Peritoneum (tissue), 1 donor: ENCODE results near the genes NR4A3, OR13C3 and OR13C8.

- PRO-cap: no peak
Observed at GRCh38 chr9:99146243-99146967, 41.5 kb downstream of the TGFBR1 start.

GRCh38 chr9:99357410-99358055 is 135.5 kb downstream of the SEC61B start:
- PRO-cap: no peak

DNA sequence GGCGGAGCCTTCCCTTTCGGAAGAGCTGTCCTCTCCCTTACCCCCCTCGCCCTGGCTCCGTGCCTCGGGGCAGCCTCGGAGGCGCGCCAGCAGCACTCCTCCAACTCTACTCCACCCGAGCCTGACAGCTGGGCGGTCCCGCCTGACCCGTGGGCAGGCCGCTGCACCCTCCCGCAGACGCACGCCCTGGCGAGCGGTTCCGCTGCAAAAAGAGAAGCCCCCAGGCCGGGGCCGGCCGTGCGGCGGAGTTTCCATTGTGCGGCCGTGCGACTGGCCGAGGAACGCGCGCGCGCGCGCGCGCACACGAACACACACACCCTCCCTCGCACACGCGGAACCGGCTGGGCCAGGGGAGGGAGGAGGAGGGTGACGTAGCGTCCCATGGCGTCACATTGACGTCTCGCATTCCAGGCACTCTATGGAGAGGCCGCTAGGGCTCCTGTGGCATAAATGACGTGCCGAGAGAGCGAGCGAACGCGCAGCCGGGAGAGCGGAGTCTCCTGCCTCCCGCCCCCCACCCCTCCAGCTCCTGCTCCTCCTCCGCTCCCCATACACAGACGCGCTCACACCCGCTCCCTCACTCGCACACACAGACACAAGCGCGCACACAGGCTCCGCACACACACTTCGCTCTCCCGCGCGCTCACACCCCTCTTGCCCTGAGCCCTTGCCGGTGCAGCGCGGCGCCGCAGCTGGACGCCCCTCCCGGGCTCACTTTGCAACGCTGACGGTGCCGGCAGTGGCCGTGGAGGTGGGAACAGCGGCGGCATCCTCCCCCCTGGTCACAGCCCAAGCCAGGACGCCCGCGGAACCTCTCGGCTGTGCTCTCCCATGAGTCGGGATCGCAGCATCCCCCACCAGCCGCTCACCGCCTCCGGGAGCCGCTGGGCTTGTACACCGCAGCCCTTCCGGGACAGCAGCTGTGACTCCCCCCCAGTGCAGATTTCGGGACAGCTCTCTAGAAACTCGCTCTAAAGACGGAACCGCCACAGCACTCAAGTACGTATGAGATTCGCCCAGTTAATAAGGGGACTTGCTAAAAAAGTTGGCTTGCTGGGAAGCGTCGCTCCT is at the start of gene NR4A3:
NR4A3 (plus strand) TSS at position 477 of the 1,071 bp plus-strand sequence.
- PRO-cap: bidirectional peak, plus-strand start at position 447 of the sequence, minus-strand start at position 266 of the sequence

DNA sequence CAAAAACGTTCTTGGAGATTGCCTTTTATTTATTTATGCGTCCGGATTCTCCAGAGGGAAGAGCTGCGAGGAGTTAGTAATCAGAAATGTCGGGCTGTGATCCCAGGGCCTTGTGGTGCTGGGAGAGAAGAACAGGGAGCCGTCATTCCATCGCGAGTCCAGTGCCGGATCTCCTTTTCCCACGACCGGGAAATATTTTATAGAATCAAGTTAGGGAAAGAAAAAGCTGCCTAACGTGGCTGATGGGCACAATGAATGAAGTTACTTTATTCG is 1.6 kb downstream of the NR4A3 start:
- PRO-cap: no peak

DNA sequence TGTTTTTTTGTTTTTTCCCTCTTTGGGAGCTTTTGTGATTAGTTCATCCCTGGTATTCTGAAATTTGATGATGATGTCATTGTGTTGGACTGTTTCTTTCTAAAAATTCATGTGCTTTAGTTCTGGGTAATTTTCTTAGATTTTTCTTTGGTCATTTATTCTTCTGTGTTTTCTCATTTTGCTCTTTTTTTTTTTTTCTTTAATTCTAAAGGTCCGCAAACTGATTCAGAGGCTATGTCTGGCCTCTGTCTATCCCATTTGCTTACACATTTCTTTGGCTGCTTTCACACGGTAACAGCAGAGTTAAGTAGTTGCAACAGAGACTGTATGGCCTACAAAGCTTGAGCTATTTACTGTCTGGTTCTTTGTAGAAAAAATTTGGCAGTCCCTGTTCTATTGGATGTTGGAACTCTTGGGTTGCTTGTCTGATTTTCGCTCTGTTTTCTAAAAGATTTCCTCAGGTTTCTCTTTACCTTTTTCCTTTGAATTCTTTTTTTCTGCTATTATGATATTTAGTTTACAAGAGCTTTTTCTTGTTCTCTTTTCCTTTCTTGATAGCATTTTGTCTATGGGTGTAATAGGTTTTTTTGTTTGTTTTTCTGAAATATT is 25.0 kb downstream of the STX17 start:
- PRO-cap: no peak

- PRO-cap: no peak
Observed at GRCh38 chr9:99999897-100000471, 93.5 kb downstream of the STX17 start.

DNA sequence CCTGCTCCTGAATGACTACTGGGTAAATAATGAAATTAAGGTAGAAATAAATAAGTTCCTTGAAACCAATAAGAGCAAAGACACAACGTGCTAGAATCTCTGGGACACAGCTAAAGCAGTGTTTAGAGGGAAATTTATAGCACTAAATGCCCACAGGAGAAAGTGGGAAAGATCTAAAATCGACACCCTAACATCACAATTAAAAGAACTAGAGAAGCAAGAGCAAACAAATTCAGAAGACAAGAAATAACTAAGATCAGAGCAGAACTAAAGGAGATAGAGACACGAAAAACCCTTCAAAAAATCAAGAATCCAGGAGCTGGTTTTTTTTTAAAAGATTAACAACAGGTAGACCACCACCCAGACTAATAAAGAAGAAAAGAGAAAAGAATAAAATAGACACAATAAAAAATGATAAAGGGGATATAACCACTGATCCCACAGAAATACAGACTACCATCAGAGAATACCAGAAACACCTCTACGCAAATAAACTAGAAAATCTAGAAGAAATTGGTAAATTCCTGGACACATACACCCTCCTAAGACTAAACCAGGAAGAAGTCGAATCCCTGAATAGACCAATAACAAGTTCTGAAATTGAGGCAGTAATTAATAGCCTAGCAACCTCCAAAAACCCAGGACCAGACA is 81.1 kb downstream of the INVS start:
- PRO-cap: no peak

- PRO-cap: unidirectional peak, minus-strand start at chr9:100427746
Observed at GRCh38 chr9:100427700-100428328, 871 bp downstream of the MSANTD3 start.

- PRO-cap: no peak
Observed at GRCh38 chr9:100474654-100475348, 1.9 kb downstream of the TMEFF1 start.

DNA sequence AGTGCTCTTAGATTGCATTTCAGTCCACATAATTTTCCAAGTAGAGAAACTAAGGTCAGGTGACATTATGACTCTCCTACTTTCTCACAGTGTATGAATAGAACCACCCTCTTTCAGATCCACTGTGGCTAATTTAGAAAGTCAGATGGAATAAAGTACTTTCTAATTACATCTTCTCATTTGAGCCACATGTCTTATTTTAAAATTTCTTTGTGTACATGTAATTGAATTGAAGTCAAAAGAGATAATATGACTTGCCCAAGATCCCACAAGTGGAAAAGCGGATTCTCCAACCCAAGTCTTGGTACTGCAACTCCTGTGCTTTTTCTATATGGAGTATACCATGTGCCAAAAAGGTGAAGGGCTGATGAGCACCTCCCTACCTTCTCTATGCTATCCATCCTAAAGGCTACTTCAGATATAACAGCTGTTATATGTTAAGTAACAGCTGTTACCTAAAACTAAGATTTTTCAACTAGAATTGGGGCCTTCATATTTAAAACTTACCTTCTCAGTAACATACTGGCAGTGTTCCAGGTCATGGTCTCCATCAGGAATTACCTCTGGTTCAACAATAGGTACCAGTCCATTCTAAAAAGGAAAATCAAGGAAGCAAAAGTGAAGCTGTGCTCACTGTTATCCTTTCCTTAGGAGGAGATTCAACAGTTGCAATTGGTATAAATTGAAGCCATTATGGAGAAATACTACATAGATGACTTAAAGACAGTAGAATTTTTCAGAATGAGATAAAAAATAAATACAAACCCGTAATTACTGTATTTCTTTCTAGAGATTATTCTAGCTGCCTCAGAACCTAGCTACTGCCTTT is 9.3 kb downstream of the ALDOB start:
- PRO-cap: no peak

DNA sequence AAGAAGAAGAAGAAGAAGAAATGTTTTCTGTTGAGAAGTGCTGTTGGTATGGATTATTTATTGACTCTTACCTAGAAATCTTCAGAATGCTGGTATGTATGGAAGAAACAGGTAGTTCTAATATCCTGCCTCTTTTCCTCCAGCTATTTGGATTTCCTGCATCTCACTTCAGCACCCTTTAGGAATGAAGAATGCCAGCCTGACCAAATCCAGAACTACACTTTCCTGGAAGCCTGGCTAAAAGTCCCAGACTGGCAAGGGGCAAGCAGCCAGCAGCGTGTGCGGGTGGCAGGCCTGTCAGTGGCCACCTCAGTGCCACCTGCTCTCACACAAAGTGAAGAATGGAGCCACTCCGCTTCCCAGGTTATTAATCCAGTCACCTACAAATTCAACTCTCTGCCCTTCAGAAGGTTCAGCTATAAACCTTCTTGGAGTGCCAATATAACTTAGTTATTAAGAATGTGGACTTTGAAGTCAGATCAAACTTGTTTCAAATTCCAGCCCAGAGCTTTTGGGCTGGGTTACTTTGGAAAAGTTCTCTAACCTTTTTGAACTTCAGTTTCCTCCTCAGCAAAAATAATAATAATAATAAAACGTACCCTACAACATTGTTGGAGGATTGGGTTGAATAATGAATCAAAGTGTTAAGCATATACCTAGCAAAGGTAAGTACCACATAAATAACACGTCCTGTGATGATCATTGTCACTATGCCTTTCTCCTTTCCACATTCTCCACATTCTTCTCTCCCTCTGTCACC is 6.8 kb upstream of the ALDOB start:
- PRO-cap: no peak

- PRO-cap: no peak
Observed at GRCh38 chr9:101443936-101444310, 8.3 kb upstream of the ALDOB start.

GRCh38 chr9:104536607-104537233 is at the start of gene OR13C3:
Gene OR13C3, minus strand, starts transcription at chr9:104536856.
- PRO-cap: no peak

- PRO-cap: no peak
Observed at GRCh38 chr9:104568912-104569350, at the start of gene OR13C8. Gene OR13C8, plus strand, starts transcription at chr9:104569168.

DNA sequence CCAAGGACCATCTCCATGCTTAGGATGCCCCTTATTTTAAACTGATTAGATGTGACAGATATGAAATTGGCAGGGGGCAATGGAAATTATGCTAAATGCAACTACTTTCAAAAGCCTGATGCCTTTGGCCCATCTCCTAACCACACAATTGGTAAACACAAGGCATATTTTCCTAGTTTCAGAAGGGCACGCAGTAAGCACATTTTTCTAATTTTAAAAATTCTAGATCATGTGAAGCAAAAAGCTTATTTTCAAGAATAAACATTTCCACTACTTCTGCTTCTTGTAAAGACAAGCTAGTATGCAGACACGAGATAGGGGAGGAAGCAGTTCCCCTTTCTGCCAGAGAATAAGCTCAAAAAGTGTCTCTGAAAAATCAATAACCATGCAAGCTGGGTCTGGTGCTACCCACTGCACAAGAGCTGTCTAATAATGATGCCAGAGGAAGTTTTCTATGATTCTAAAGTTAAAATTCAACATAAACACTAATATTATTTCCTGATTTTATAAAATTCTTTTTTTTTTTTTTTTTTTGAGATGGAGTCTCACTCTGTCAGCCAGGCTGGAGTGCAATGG is 67.6 kb downstream of the ABCA1 start:
- PRO-cap: no peak

GRCh38 chr9:104866624-104866895 is 61.4 kb downstream of the ABCA1 start:
- PRO-cap: no peak

DNA sequence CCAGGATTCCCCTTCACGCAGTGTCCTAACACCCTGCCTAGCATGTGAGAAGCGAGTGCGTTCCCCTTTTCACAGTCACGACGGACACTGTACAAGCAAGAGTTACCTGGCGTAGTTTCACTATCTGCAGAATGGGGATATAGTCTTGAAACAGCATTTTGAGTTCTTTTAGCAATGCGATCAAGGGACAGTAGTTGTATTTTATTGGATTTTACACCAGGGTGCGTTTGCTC is 911 bp downstream of the TMEM38B start:
- PRO-cap: no peak

DNA sequence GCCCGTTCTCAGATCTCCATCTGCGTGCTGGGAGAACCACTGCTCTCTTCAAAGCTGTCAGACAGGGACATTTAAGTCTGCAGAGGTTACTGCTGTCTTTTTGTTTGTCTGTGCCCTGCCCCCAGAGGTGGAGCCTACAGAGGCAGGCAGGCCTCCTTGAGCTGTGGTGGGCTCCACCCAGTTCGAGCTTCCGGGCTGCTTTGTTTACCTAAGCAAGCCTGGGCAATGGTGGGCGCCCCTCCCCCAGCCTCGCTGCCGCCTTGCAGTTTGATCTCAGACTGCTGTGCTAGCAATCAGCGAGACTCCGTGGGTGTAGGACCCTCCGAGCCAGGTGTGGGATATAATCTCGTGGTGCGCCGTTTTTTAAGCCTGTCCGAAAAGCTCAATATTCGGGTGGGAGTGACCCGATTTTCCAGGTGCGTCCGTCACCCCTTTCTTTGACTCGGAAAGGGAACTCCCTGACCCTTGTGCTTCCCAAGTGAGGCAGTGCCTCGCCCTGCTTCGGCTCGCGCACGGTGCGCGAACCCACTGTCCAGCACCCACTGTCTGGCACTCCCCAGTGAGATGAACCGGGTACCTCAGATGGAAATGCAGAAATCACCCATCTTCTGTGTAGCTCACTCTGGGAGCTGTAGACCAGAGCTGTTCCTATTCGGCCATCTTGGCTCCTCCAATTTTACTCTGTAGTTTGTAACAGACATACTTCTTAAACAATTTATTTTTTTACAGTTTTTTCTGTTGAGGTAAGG is 88.2 kb downstream of the TMEM38B start:
- PRO-cap: no peak

GRCh38 chr9:105911396-105911904 is 217.1 kb downstream of the TMEM38B start:
- PRO-cap: no peak

GRCh38 chr9:106312995-106313245 is 550.0 kb upstream of the ZNF462 start:
- PRO-cap: no peak